Measurements from ENCODE around the genes PCDH19, SRPX2, GLA, ZMAT1, BEX5 and TMSB15A.

DNA sequence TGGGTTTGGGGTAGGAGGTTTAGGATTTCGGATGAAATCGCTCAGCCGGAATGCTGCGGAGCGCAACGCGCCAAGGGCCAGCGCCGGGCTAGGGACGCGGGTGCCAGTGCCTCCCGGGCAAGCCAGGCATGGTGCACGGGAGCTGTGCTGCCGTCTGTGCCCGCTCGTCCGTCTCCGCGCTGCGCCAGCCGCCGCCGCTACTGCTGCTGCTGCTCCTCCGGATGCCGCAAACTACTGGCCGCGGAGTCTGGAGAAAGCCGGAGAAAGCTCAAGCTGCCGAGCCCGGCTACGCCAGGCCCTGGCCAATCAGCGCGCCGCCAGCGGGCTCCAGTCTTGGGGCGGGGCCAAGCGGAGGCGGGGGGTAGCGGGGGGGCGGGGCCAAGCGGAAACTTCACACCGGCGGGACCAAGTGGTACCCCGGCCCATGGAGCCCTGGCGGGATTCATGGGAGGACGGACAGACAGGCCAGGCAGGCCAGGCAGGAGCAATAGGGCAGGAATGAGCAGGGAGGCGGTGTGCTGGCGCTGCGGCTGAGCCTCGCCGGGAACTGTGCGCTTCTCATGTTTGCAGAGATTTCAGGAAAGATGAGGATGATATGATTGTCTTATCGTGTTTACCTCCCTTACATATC lies at the start of gene PCDH19:
TSS of gene PCDH19 (minus strand) at position 236 of the 631 bp plus-strand sequence.
- RRBS: 3% methylated on average over 11 of the region's 53 CpGs
CAGE:
- cytosol, long polyA plus RNA: no peak
- long polyA plus RNA: no peak
- nucleus, long polyA plus RNA: start-site peak on the minus strand centred at position 238 of the sequence, 5 bp wide, 6 reads

DNA sequence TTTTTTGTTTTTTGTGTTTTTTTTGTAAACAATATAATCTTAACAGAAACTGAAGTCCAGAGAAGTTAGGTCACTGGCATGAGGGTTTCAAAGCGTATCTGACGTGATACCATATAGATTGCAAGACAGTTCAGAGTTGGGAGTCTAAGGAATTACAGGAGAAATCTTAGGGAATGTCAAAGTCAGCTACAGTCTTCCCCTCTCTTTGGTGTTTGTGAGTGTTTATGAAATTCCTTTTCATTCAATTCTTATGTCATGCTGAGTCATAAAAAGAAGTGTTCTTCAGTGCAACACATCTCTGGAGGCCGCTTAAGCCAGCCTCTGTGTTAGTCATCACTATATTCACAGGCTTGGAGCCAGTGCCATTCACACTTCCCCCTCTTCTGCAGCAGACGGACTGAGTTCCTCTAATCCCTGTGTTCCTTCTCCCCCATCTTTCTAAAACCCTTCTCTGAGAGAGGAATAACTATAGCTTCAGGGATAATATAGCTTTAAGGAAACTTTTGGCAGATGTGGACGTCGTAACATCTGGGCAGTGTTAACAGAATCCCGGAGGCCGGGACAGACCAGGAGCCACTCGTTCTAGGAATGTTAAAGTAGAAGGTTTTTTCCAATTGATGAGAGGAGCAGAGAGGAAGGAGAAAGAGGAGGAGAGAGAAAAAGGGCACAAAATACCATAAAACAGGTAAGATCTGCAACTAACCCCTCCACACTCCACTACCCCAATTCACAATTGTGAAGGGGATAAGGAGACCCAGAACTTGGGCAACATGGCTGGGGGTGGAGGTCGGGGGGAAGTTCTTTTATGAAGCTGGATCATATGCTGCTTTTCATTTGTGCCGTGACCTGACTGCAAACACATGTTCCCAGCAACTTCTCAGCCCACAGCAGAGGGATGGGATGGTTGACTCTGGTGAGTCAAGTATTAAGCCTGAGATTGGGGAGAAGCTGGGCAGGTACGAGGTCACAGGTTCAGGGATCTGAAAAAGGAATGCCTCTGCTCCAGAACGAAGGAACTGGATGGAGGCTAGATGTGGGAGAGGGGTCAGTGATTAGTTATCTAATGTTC lies at the start of gene SRPX2:
TSS of gene SRPX2 (plus strand) at position 369 of the 1,069 bp plus-strand sequence.
- RRBS: no CpG with 5 or more reads among the region's 13 CpGs
CAGE:
- cytosol, long polyA plus RNA: no peak
- long polyA plus RNA: no peak
- nucleus, long polyA plus RNA: no peak

DNA sequence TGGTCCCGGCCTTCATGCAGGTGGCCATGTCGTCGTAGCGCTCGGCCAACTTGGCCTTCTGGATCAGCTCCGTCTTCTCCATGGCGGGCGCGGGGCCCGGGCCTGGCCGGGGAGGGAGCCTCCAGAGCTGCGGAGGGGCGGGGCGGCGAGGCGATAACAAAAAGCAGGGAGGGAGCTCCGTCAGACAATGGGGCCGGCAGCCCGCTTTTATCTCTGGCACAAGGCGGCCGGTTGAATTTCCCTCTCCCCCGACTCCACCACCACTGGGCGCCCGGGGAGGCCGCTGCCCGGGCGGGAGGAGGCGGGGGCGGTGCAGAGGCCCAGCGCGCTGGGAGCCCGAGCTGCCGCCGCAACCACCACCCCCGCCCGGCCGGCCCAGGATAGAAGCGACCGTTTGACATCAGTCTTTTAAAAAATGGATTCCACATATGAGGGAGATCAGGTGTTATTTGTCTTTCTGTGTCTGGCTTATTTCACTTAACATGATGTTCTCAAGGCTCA lies 28.2 kb upstream of the DRP2 start:
- RRBS: 4% methylated on average over 18 of the region's 39 CpGs
CAGE:
- cytosol, long polyA plus RNA: no peak
- long polyA plus RNA: no peak
- nucleus, long polyA plus RNA: no peak

DNA sequence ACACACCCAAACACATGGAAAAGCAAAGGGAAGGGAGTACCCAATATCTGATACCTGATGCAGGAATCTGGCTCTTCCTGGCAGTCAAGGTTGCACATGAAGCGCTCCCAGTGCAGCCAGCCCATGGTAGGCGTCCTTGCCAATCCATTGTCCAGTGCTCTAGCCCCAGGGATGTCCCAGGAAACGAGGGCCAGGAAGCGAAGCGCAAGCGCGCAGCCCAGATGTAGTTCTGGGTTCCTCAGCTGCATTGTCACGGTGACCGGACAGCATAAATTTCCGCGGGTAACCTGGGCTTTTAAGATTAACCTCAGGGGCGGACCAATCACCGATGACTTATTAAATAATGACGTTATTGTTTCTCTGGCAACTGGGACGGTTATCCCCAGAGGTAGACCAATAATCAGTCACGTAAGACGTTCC lies at the start of gene GLA:
TSS of gene GLA (minus strand) at position 270 of the 420 bp plus-strand sequence.
- RRBS: no CpG with 5 or more reads among the region's 17 CpGs
CAGE:
- cytosol, long polyA plus RNA: no peak
- long polyA plus RNA: no peak
- nucleus, long polyA plus RNA: no peak

DNA sequence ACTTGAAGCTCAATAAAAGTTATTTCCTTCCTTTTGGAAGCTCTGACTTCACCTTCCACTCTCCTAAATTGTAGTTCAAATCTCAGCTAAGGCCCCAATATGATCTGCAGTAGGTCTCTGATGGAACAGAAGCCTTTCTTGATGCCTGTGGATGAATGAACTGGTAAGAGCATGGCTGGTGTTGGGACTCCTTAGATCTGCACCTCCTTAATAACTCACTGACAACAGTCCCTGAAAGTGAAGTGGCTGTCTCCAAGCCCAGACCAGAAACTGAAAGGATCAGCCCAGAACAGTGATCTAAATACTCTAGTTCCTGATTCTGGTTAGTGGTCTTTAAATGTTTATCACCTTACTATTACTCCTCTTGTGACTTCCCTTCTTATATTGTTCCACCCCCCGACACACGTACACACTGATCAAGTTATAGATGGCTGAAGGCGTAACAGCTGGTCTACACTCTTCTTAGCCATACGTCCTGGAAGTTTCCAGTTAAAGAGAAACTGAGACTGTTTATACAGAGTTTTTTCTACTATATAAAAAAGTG lies 33.8 kb upstream of the ARMCX2 start:
- RRBS: no CpG with 5 or more reads among the region's 4 CpGs
CAGE:
- cytosol, long polyA plus RNA: no peak
- long polyA plus RNA: no peak
- nucleus, long polyA plus RNA: no peak

DNA sequence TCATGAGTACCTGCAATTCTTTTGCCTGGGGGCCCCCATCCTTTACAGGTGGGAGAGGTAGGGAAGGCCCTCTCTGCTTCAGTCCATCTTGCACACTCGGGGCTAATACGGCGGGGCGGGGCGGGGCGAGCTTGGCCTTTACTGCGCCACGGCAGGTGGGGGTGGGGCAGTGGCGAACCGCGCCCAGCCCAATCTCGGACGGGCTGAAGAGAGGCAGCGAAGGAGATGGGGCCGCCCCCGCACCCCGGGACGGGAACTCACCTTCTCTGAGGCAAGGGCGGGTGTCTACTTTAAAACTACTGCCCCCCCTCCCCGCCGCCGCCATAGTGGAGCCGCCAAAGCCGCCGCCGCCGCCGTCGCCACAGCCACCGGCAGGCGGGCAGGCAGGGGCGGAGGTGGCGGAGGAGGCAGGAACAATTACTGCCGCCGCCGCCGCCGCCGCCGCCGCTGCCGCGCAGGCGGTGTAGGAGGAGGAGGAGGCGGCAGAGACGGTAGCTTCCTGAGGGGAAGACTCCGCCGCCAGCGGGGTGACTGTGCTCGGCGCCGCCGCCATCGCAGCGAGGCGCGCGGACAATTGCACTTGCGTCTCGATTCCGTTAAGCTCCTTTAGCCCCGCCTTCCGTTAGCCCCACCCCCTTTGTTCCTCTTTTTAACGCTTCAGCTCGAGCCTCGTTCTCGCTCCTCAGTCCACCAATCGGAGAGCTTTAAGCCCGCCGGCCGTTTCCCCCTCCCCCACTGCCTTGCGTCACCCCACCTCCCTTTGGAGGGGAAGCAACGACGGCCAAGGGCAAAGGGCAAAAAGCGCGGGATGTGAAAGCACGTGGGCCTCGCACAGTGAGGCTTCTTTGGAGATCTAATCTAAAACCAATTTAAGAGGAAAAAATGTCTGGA lies at the start of gene ZMAT1:
TSS of gene ZMAT1 (minus strand) at position 572 of the 891 bp plus-strand sequence.
- RRBS: no CpG with 5 or more reads among the region's 78 CpGs
CAGE:
- cytosol, long polyA plus RNA: no peak
- long polyA plus RNA: no peak
- nucleus, long polyA plus RNA: start-site peak on the minus strand centred at position 600 of the sequence, 11 bp wide, 6 reads

- RRBS: no CpG with 5 or more reads among the region's 27 CpGs
CAGE:
- cytosol, long polyA plus RNA: no peak
- long polyA plus RNA: no peak
- nucleus, long polyA plus RNA: no peak
Observed at GRCh38 chrX:102155710-102156501, at the start of gene BEX5. TSS of gene BEX5 (minus strand) at chrX:102155977.

GRCh38 chrX:102471739-102471996 lies 31.9 kb upstream of the NXF2B start:
- RRBS: no CpG with 5 or more reads among the region's 11 CpGs
CAGE:
- cytosol, long polyA plus RNA: no peak
- long polyA plus RNA: no peak
- nucleus, long polyA plus RNA: no peak

GRCh38 chrX:102516210-102517156 lies at the start of gene TMSB15A:
TSS of gene TMSB15A (minus strand) at chrX:102516739.
- RRBS: 7% methylated on average over 20 of the region's 58 CpGs
CAGE:
- cytosol, long polyA plus RNA: start-site peak on the minus strand at chrX:102516704-102516771, 1,139 reads
- long polyA plus RNA: start-site peak on the minus strand at chrX:102516697-102516767, 1,606 and 1,558 reads in 2 replicates
- nucleus, long polyA plus RNA: start-site peak on the minus strand at chrX:102516697-102516774, 1,025 reads

DNA sequence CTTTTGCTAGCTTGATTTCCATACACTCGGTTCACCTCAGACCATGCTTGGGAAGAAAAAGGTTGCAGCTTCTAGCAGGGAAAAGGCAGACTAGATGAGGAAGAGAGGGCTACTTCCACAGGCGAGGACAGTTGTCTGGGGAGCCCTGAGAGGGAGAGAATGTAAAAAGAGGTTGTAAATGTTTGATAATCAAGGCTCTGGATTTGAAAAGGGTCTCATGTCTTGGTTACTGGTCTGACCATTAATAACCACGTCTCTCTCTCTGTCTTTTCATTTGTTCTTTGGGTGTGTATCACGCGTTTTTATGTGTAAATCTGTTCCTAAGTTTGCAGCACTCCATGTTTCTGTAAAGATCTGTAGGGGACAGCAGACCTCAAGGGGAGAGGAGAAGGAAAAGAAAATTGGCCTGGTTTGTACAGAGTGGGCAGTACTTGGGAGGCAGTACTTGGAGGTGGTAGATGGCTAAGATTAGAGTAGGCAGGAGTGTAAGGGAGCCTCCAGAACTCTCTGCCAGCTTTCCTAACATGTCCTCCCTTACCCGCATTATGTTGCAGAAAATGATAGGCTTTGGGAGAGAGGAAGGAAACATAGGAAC lies 781 bp downstream of the ARMCX5 start:
- RRBS: no CpG with 5 or more reads among the region's 6 CpGs
CAGE:
- cytosol, long polyA plus RNA: no peak
- long polyA plus RNA: no peak
- nucleus, long polyA plus RNA: no peak

DNA sequence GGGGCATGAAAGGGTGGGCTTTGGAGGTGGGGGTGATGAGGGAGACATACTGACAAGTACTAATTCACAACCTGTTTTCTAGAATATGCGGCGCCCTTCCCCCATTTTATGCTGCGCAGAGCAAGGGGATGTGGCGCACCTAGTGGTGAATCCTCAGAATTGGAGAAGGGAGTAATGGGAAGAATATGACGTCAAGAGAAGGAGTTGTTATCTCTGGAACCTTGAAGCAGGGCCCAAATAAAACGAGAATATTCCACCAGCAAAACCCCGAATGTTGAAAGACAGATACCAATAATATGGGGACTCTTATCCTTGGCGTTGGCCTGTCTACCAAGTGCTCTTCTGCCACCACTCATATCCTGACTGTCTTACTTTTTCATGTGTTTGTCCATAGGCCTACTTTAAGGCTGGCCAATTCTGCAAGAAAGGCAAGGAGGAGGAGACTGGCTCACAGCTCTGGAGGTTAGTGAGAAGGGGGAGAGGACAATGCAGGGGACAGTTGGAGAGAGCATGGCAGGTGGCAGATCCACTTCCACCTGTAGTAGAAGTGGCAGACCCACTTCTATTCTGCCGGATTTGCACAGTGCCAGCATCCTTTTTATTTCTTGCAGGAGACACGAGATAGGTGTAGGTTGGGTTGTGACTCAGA lies 1.3 kb downstream of the GPRASP2 start:
- RRBS: no CpG with 5 or more reads among the region's 10 CpGs
CAGE:
- cytosol, long polyA plus RNA: no peak
- long polyA plus RNA: no peak
- nucleus, long polyA plus RNA: no peak

DNA sequence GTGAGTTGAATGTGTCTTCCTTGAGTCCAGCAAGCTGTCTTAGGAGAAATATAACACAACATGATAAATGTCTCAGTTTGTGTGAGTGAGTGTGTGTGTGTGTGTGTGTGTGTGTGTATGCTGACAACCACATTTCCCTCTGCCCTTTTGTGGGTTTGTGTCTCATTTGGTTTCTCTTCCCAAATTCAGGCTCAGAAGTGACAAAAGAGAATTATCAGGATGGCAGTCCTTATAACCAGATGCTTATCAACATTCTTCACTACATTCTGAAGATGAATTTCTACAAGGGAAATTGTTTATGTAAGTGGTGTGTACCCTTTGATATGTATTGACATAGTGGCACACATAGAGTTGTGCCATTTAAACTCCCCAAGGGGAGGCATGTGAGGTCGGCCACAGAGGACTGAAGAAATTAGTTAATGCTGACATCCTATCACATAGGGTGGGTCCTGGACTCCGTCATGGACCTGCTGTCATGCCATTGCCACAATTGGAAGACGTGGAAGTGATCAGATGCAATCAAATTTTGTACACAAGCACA lies 72.1 kb upstream of the RAB40AL start:
- RRBS: no CpG with 5 or more reads among the region's 3 CpGs
CAGE:
- cytosol, long polyA plus RNA: no peak
- long polyA plus RNA: no peak
- nucleus, long polyA plus RNA: no peak

DNA sequence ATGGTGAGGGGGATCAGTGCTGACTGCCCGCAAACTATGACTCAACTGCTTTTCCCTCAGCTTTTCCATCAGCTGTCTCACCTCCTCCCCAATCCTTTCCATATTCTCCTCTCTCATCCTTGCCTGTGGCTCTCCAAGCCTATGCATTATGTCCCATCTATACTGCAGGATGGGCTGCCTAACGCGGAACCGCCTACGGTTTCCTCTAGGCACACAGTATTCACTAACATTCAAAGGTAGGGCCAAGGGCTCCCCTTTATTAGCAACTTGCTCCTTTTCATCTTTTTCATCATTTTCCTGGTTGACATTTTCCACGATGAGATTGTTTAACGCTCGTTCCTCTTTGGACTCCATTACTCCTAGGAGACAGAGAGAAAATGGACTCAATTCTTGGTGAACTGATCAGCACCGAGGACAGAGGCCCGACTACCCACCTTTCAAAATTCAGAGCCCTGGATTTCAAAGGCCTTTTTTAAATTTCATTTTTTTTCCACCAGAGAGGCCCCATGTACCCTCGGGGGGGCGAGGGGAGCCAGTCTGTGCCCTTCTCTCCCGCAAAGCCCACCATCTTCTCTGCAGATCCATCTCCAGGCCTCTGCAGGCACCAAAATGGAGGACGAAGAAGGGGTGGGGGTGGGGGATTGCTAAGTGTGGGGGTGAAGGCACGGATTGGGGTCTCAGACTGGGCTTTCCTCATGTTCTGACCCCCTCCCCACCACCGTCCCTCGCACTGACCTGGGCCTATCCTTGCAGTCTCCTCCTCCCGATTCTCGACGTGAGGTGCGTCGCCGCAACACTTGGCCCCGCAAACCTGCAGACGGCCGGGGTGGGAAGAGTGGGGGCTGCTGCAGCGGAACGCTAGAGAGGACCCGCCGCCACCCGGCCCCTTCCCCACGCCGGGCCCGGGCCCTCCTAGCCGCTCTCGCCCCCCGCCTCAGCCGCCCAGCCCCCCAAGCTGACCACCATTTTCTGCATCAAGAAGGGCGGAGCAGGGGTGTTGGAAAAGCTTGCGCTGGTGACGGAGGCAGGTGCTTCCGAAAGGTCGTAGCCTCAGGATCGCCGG lies 836 bp downstream of the BEX2 start:
- RRBS: 2% methylated on average over 3 of the region's 45 CpGs
CAGE:
- cytosol, long polyA plus RNA: no peak
- long polyA plus RNA: no peak
- nucleus, long polyA plus RNA: no peak

- RRBS: no CpG with 5 or more reads among the region's 3 CpGs
CAGE:
- cytosol, long polyA plus RNA: no peak
- long polyA plus RNA: no peak
- nucleus, long polyA plus RNA: no peak
Observed at GRCh38 chrX:103502874-103503417, 16.3 kb downstream of the RAB40A start.

DNA sequence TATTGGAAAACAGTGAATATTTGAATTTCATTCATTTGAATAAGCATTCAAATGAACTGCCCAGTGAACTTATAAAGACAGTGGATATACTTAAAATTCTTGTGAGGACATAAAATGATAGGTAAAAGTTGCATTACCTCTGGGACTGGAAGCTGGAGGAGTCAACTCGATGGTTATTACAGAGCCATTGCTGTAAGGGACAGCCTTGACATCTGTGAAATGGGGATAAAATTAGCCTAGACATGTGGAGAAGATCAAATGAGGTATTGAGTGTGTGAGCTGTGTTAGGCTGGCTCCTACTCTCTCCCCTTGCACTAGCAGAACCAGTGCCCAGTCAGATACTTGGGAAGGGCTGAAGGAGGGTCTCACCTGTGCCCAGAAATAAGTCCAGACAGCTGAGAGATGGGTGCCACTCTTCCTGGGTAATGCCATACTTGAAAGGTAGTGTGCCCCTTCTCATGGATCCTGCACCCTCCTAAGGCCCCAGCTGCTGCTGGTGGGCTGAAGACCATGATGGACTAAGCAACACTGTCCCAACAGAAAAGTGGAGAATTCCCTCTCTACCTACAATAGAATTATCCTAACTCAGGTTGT lies 2.5 kb downstream of the TCEAL4 start:
- RRBS: no CpG with 5 or more reads among the region's 1 CpG
CAGE:
- cytosol, long polyA plus RNA: no peak
- long polyA plus RNA: no peak
- nucleus, long polyA plus RNA: no peak

- RRBS: no CpG with 5 or more reads among the region's 8 CpGs
CAGE:
- cytosol, long polyA plus RNA: no peak
- long polyA plus RNA: no peak
- nucleus, long polyA plus RNA: no peak
Observed at GRCh38 chrX:103675789-103676598, 10.5 kb downstream of the MORF4L2 start.

GRCh38 chrX:103685404-103686297 lies 848 bp downstream of the MORF4L2 start:
- RRBS: no CpG with 5 or more reads among the region's 17 CpGs
CAGE:
- cytosol, long polyA plus RNA: no peak
- long polyA plus RNA: no peak
- nucleus, long polyA plus RNA: no peak

- RRBS: no CpG with 5 or more reads among the region's 1 CpG
CAGE:
- cytosol, long polyA plus RNA: no peak
- long polyA plus RNA: no peak
- nucleus, long polyA plus RNA: no peak
Observed at GRCh38 chrX:104111119-104111318, 1.3 kb upstream of the ZCCHC18 start.

- RRBS: no CpG with 5 or more reads among the region's 2 CpGs
CAGE:
- cytosol, long polyA plus RNA: no peak
- long polyA plus RNA: no peak
- nucleus, long polyA plus RNA: no peak
Observed at GRCh38 chrX:104135565-104136207, 21.1 kb downstream of the SLC25A53 start.

DNA sequence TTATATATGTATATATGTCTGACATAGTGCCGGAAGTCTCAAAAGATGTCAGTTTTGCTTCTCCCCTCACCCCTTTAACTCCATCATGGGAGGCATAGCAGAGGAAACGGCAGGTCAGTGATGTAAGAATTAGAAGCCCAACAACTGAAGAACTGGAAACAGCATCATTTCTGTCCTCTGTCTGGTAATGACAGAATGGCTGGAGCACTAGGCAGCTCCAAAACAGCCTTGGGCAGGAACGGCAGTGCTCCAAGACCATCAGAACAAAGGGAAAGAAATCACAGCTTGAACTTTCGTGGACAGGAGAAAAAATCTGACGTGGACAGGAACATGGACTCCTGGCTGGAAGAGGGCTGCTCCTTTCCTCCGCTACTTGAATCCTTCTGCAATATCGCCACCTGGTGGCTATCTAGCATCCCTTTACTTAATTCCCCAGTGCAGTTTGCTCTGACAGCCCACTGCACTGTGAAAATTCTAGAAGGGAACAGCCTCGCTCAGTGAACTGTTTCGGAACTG lies 20.5 kb downstream of the SLC25A53 start:
- RRBS: no CpG with 5 or more reads among the region's 9 CpGs
CAGE:
- cytosol, long polyA plus RNA: no peak
- long polyA plus RNA: no peak
- nucleus, long polyA plus RNA: no peak